Vermiform appendix (tissue), 1 donor: ENCODE results near the gene ZNF385B.

GRCh38 chr2:178688581-178689331, 118.5 kb downstream of the TTN start:
- PRO-cap, result no peak

GRCh38 chr2:178750400-178750599, 56.9 kb downstream of the TTN start:
- PRO-cap, result no peak

GRCh38 chr2:179051286-179051727, 1.4 kb upstream of the CCDC141 start:
- PRO-cap, result no peak

DNA sequence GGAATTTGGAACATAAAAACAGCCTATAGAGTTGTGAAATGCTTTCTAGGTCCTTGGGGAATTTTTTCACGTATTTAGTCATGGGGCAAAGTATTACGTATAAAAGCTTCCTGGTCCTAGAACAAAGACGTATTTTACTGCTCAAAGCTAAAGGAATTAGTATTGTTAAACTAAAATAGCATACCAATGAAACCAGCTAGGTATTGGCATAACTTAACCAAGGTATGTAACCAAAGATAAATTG, 1.6 kb downstream of the SESTD1 start:
- PRO-cap, result no peak

DNA sequence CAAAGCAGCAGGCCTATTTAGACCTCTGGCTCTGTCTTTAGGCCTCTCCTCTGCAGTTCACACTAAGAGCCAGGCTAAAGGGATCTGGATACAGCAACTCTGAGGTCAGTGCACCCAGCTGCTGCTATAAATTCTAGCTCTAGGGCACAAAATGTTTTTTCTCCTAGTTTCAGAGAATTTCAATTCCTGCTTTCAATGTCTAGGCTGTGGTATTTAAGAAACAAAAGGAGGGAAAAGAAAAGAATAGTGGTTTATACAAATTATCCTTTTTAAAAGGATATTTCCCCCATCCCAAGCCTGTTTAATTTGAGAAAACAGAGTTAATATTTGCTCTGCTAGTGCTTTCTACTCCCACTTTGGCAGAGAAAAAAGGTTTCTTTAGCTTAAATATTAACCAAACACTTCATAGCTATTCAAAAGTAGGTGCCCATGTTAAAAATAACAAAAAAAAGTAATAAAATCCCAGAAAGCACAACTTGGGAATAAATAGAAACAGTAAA, 293.6 kb upstream of the SESTD1 start:
- PRO-cap, result no peak

DNA sequence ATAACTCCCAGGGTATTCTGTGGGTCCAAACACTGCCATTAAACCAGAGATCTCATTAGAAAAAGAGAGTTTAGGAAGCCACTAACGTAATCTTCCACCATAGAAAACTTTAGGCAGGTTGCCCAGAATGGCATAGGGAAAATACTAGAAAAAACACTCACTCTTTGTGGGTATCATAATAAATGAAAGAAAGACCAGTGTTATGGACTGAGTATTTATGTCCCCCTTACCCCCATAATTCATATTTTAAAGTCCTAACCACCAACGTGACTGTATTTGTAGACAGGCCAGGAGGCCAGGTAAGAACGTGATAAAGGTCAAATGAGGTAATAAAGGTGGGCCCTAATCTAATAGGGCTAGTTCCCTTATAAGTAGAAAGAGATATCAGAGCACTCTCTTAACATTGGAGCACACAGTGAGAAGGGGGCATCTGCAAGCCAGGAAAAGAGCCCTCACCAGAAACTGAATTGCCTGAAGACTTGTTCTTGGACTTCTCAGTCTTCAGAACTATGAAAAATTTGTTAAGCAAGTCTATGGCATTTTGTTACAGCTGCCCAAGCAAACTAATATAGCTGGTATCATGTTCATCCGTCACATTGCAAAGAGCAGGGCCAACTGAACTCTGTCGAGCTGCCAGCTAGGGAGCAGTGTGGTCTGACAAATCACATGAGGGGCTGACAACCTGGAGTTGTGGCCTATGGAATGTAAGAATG, 281.0 kb downstream of the ZNF385B start:
- PRO-cap, result no peak

GRCh38 chr2:179860092-179860718, 1.2 kb downstream of the ZNF385B start:
- PRO-cap, result no peak

- PRO-cap, result unidirectional peak, minus-strand start at chr2:179861346
These were observed at the start of gene ZNF385B for GRCh38 chr2:179860719-179861725. TSS of gene ZNF385B (minus strand) at chr2:179861612.

- PRO-cap, result no peak
These were observed 118.2 kb upstream of the CWC22 start for GRCh38 chr2:180125350-180125703.

GRCh38 chr2:181014712-181015187, 34.3 kb downstream of the UBE2E3 start:
- PRO-cap, result no peak

DNA sequence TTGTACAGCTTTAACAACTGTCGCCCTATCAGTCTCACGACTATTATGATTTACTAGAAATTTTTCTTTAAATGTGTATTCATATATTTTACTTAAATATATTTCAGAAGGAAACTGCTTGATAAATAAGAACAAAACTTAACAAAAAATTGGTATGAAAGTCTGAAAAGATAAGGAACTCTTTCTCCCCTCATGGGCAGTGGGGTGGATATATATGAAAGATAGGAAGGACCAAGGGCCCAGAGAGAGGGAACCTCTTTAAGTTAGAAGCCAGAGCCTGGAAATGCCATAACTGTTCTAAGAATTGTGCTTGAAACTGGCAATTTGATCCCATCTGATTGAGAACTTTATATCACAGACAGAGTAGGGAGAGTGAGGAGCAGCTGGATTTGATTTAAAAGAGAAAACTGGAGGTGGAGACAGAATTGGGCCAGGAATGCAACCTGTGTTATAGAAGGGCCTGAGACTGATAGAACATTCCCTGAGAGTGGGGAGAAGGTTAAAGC, 36.3 kb downstream of the UBE2E3 start:
- PRO-cap, result no peak

GRCh38 chr2:181304077-181304472, 153.1 kb upstream of the ITGA4 start:
- PRO-cap, result no peak

- PRO-cap, result unidirectional peak, minus-strand start at chr2:181306946
These were observed 150.4 kb upstream of the ITGA4 start for GRCh38 chr2:181306660-181307258.

- PRO-cap, result no peak
These were observed 147.5 kb upstream of the ITGA4 start for GRCh38 chr2:181309679-181310060.

DNA sequence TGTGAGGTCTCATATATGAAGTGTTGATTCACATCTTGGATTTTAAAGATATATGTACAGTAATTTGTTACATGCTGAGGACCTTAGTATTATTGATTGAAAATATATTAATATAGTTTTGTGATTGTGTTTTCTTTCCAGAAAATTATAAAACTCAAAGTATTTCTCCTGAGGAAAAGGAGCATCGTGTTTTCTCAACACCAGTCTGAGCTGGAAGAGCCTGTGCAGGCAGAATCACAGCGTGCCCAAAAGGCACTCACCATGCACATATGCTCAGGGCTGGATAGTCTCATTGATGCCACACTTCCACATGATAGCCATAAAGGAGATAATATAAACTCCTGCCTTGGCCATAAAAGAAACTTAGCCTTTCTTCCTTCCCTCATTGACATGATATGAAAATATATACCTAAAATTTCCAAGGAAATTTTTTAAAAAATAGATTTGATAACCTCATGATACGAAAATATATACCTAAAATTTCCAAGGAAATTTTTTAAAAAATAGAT, 4.0 kb downstream of the PDE1A start:
- PRO-cap, result no peak

DNA sequence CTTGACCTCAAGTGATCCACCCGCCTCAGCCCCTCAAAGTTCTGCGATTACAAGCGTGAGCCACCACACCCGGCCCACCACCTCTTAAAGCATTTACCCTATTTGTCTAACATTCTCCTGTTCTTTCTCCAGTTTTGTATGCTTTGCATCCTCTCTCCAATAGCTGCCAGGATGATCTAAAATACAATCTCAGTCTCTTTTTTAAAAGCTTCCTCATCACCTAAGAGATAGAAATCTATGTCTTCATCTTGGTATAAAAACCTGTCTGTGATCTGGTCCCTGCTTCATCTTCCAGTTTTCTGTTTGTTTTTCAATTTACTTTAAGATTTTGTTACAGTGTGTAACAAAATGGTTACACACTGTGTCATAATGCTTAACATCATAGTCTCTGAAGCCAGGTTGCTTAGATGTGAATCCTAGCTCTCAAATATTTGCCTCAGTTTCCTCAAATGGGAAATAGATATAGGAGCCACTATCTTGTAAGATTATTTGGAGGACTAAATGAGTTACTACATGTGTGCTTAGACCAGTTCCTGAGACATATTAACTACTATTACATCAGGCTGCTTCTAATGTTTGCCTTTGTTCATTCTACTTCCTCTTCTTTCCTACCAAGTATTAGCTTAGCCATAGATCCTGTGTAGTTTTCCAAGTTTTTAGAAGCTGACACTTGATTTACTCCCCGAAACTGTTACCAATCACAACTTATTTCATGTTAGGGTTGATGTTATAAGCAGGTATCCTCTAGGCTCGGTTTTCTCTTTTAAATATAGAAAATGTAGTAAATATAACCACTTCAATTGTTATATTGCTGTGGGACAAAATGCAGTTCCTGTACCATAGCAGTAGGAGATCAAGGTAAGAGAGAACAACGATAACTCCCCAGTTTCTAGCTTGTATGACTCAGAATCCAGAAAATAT, 1.0 kb upstream of the DNAJC10 start:
- PRO-cap, result no peak

- PRO-cap, result no peak
These were observed 1.4 kb downstream of the DNAJC10 start for GRCh38 chr2:182717487-182717781.

DNA sequence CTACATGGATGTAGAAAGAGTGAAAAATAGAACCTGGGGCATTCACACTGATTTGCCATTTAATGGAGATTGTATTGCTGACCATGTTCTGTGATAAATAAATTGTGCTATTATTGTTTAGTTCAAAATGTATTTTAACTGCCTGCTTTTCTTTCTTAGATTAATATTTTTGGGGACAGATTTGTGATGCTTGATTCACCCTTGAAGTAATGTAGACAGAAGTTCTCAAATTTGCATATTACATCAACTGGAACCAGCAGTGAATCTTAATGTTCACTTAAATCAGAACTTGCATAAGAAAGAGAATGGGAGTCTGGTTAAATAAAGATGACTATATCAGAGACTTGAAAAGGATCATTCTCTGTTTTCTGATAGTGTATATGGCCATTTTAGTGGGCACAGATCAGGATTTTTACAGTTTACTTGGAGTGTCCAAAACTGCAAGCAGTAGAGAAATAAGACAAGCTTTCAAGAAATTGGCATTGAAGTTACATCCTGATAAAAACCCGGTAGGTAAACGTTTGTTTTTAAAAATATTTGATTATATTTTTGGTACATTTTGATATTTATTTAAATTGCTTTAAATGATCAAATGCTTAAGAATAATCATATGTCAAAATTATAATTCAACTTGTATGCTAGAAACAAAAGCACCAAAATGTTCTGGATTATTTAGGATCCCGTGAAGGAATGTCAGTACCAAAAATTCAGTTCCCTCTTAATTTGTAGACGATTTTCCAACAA, 1.9 kb downstream of the DNAJC10 start:
- PRO-cap, result no peak

- PRO-cap, result no peak
These were observed 18.3 kb downstream of the NCKAP1 start for GRCh38 chr2:183019655-183020569.

DNA sequence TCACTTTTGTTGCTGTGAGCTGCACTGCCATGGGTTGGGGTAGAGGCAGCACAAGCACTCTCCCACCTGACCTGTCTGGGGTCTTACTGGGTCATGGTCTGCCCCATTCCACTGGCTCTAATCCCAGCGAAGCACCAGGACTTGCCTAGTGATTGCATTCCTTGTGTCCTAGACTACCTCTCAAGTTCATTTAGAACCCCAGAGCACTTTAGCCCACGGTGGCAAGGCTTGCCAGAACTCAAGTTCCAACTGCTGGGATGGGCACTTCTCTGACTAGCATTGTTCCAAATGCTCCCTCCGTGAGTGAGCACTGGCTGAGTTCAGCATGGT, 567.8 kb downstream of the NUP35 start:
- PRO-cap, result no peak